Cardiac atrium fibroblast (primary cell): ENCODE measurements around the genes TRIM40, PRR3, ATAT1 and MDC1.

- RAMPAGE, long total RNA = no peak
Measured at GRCh38 chr6:30135673-30136353, at the start of gene TRIM40. Gene TRIM40 (plus strand): TSS chr6:30136140.

DNA sequence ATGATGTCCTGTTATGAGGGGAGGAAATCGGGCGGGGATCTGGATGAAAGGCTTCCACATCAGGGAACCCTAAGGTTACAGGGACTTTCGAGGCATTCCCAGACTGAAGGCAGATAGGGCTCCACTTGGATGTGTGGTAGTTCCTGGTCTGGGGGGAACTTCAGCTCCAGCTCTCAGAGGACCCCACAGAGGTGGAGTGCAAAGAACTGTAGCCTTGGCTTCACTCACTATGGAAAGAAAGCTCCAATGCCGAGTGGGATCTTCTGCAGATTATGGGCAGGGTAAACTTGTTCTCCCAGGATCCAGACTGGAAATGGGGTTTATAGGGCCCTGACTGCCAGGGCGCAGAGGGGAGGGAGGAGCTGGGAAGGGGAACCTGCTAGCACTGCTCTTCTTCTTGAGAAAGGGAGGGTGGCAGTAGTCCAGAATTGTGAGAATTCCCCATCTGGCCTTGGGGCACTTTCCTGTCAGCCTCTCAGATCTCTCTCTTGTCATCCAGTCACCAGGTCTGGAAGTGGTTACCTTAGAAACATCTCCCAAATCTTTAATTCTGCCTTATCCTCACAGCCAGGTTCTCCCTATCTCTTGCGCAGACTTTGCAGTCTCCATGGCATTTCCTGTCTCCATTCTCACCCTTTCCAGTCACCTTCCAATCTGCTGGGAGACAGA, 894 bp downstream of the TRIM15 start:
- RAMPAGE, long total RNA = no peak

DNA sequence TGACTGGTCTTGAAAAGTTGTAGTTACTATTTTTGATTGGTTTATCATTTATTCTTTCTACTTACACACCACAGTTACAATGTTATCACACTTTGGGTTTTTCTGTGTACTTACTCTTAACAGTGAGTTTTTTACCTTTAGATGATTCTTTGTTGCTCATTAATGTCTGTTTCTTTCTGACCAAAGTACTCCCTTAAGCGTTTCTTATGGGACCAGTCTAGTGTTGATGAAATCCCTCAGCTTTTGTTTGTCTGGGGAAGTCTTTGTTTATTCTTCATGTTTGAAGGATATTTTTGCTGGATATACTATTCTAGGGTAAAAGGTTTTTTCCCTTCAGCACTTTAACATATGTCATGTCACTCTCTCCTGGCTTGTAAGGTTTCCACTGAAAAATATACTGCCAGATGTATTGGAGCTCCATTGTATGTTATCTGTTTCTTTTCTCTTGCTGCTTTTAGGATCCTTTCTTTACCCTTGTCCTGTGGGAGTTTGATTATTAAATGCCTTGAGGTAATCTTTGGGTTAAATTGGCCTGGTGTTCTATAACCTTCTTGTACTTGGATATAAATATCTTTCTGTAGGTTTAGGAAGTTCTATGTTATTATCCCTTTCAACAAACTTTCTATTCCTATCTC, 40.7 kb upstream of the TRIM39 start:
- RAMPAGE, long total RNA = no peak

DNA sequence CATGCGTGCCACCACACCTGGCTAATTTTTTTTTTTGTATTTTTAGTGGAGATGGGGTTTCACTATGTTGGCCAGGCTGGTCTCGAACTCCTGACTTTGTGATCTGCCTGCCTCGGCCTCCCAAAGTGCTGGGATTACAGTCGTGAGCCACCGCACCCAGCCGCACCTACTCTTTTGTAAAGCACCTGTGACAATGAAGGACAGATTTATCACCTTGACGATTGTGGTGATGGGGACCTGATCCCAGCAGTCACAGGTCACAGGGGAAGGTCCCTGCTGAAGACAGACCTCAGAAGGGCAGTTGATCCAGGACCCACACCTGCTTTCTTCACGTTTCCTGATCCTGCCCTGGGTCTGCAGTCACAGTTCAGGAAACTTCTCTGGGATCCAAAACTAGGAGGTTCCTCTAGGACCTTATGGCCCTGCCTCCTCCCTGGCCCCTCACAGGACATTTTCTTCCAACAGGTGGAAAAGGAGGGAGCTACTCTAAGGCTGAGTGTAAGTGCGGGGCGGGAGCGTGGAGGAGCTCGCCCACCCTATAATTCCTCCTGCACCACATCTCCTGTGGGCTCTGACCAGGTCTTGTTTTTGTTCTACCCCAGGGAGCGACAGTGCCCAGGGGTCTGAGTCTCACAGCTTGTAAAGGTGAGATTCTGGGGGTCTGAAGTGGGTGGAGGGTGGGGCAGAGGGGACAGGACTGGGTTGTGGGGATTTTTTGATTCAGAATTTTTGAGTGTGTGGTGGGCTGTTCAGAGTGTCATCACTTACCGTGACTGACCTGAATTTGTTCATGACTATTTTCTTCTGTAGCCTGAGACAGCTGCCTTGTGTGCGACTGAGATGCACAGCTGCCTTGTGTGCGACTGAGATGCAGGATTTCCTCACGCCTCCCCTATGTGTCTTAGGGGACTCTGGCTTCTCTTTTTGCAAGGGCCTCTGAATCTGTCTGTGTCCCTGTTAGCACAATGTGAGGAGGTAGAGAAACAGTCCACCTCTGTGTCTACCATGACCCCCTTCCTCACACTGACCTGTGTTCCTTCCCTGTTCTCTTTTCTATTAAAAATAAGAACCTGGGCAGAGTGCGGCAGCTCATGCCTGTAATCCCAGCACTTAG, 3.0 kb downstream of the HLA-E start:
- RAMPAGE, long total RNA = no peak

GRCh38 chr6:30548020-30549253, 7.9 kb downstream of the GNL1 start:
- RAMPAGE, long total RNA = no peak

DNA sequence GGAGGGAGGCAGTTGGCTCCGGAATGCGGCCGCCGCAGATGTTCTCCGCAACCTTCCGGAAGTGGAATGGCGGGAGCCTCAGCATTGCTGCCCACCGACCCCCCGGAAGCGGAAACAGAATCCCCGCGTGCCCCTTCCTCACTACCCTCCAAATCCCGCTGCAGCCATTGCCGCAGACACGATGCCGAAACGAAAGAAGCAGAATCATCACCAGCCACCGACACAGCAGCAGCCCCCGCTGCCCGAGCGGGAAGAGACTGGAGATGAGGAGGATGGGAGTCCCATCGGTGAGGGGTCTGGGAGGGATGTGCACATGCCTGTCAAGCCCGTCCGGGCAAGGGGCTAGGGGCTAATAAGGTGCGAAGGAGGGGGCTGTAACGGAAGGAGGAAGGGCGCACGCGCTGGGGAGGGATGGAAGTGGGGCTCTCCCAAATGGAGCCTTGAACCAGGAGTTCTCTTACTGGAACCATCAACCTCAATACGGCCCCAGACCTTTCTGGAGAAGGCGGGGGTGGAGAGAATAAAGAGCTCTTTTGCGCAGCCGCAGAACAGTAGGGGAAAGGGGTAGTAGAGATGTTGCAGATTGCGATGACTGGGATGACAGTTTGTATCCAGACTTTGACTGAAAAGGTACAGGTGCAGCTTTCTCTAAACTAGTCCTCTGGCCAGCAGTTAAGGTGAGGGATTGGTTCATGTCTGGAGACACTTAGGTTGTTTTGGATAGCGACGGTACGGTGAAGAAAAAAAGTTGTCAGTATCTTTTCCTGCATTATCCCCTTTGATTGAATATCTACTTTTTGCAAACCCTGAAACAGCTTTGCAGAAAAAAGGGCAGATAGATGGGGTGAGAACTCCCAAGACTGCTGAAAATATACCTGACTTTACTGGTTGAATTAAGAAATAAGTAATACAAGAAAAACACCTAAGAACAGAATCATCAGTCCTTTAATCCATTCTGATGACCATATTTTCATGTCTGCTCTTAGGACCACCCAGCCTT, at the start of gene PRR3:
PRR3 (plus strand) TSS at position 132 of the 1,000 bp plus-strand sequence.
- RAMPAGE, long total RNA = no peak

GRCh38 chr6:30613849-30614273, 3.2 kb downstream of the PPP1R10 start:
- RAMPAGE, long total RNA = no peak

DNA sequence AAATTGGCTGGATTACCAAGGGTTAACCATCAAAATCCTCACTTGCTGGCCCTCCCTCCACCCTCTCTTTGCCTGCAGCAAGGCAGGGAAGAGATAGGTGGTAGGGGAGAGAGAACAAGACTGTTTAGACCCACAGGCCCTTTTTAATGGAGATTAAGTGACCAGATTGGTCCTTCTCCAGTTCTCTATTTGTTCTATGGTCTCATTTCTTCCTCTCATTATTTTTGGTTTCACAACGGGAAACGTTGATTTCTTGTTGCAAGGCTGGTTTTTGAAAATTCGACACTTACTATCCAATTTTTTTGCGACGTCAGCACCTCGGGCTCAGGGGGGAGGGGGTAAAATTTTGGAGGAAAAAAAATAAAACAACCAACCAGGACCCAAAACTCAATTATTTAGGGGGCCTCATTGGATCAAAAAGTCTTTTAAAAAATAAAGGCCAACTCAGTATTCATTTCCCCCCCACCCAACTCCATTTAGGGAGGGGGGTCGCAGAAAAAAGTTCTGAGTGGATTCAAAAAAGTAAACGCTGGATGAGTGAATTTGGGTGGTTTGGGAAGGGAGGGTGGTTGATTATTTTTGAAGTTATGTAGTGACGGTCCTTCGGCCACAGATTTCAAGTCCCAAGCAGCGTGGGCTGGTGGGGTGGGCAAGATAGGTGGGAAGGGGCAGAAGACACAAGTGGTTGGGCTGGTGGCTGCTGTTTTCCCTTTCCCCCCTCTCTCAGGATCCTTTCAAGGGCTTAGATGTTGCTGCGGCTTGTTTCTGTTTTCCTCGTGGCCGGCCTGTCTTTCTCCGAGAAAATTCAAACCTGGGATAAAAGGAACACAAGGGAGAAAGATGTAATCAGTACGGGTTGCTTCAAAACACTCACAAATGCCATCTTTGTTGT, 609 bp downstream of the PPP1R10 start:
- RAMPAGE, long total RNA = no peak

- RAMPAGE, long total RNA = no peak
Measured at GRCh38 chr6:30626229-30627569, at the start of gene ATAT1. Gene ATAT1 (plus strand): TSS chr6:30626874.

- RAMPAGE, long total RNA = no peak
Measured at GRCh38 chr6:30652712-30653888, 6.2 kb downstream of the C6orf136 start.

GRCh38 chr6:30678853-30680012, 6.4 kb upstream of the DHX16 start:
- RAMPAGE, long total RNA = no peak

- RAMPAGE, long total RNA = no peak
Measured at GRCh38 chr6:30716959-30717906, at the start of gene MDC1. Gene MDC1 (minus strand): TSS chr6:30717281.

- RAMPAGE, long total RNA = no peak
Measured at GRCh38 chr6:30730332-30731260, 10.4 kb downstream of the TUBB start.

DNA sequence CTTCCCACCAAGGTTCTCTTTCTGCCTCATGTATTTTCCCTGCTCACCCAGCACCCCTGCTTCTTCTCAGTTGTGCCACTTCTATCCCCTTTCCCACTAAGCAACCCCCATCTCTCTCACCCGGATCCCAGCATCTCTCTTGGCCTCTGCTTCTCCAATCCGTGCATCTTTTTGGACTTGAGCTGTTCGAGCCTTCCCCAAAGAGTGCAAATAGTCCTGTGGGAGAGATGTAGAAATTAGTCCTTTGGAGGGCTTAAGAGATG, 2.2 kb downstream of the FLOT1 start:
- RAMPAGE, long total RNA = no peak

DNA sequence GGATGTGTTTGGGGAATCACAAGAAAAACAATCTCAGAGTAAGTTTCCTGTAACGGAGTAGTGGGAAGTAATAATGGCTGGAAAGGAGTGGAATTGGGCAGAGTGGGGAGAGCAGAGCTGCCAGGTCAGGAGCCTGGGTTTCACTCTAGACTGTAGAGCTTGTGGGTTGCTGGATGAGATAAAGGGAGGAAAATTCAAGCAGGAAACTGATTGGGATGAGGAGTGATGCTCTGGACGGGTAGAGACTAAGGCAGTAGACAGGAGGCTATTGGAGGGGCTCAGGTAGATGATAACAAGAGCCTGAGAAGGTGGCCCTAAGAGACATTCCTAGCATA, 3.1 kb upstream of the IER3 start:
- RAMPAGE, long total RNA = no peak

- RAMPAGE, long total RNA = no peak
Measured at GRCh38 chr6:30757272-30758096, 13.1 kb upstream of the IER3 start.

GRCh38 chr6:30777807-30778354, 33.5 kb upstream of the IER3 start:
- RAMPAGE, long total RNA = no peak

DNA sequence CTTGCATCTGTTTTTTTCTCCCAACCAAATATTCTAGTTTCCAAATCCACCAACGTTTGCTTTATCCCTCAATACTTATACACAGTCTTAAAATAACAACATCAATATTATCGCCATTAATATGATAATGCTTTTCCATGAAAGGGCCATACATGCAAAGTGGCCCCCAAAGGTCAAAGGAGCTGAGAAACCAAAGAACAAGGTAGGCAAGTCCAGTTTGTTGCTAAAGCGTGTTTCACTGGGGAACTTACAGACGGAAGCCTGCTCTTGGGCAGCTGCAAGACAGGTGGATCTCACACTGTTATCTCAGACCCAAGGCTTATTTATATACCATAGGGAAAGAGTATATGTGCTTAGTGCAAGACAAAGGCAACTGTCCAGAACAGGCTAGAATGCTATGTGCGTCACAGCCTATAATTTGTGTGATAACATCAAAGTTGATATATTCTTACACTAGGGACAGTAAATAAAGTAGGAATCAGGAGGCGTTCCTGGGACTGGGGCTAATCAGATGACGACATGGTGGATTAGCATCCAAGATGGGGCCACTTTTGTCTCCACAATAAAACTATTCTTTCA, 54.7 kb upstream of the IER3 start:
- RAMPAGE, long total RNA = no peak

DNA sequence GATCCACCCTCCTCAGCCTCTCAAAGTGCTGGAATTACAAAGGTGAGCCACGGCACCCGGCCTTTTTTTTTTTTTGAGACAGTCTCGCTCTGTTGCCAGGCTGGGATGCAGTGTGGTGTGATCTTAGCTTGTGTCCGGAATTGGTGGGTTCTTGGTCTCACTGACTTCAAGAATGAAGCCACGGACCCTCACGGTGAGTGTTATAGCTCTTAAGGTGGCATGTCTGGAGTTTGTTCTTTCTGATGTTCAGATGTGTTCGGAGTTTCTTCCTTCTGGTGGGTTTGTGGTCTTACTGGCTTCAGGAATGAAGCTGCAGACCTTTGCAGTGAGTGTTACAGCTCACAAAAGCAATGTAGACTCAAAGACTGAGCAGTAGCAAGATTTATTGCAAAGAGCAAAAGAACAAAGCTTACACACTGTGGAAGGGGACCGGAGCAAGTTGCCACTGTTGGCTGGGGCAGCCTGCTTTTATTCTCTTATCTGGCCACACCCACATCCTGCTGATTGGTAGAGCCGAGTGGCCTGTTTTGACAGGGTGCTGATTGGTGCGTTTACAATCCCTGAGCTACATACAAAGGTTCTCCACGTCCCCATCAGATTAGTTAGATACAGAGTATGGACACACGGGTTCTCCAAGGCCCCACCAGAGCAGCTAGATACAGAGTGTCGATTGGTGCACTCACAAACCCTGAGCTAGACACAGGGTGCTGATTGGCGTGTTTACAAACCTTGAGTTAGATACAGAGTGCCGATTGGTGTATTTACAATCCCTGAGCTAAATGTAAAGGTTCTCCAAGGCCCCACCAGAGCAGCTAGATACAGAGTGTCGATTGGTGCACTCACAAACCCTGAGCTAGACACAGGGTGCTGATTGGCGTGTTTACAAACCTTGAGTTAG, 69.0 kb upstream of the DDR1 start:
- RAMPAGE, long total RNA = no peak

- RAMPAGE, long total RNA = no peak
Measured at GRCh38 chr6:30875953-30876590, 8.2 kb upstream of the DDR1 start.